ENCODE measurements around the genes TIGD6 and ARSI.

- PRO-cap = no peak
Observed at GRCh38 chr5:149823181-149823686, 93.1 kb downstream of the PPARGC1B start.

- PRO-cap = no peak
Observed at GRCh38 chr5:149839747-149840354, 104.7 kb downstream of the PDE6A start.

GRCh38 chr5:149872367-149873060 is 72.1 kb downstream of the PDE6A start:
- PRO-cap = no peak

DNA sequence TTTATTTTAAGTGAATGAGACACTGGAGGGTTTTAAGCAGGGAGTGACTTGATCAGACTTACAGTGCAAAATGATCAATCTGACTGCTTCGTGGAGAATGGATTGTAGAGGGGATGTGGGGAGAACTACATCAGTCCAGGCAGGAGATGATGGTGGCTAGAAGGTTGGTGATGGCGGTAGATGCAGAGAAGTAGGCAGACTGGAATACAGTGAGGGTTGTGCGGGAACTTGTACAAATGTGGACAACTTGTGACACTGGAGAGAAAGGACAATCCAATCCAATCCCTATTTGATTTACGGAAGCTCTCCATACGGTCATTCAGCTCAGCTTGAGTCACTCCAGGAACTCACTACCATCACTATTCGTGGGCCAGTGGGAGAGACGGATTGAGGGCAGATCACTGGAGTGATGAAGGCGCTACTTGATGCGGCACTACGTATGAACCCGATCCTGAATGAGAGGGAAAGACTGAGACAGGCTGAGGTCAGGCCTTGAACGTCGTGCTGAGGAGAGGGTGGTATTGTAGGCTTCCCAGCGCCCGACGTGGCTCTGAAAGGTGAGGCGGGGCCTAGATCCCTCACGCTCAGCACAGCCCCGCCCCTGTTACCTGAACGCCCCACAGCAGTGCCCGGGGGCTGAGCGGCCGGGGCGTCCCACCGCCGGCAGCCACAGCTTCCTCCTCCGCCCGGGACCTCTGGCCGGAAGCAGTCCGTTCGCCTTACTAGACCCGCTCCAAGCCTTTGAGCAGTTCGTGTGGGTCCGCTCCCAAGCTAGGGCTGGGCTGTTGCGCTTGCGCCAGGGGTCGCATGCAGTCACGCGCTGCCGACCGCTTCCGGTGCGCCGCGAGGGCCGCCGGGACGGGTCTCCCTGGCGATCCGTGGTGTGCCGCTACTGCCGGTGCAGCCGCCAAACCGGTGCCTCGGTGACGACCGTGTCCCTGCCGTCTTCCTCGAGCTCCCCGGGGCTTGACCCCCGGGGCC is at the start of gene TIGD6:
TSS of gene TIGD6 (minus strand) at position 789 of the 981 bp plus-strand sequence.
- PRO-cap = unidirectional peak, plus-strand start at position 359 of the sequence; bidirectional peak, plus-strand start at position 620 of the sequence, minus-strand start at position 552 of the sequence; bidirectional peak, plus-strand start at position 874 of the sequence, minus-strand start at position 697 of the sequence

DNA sequence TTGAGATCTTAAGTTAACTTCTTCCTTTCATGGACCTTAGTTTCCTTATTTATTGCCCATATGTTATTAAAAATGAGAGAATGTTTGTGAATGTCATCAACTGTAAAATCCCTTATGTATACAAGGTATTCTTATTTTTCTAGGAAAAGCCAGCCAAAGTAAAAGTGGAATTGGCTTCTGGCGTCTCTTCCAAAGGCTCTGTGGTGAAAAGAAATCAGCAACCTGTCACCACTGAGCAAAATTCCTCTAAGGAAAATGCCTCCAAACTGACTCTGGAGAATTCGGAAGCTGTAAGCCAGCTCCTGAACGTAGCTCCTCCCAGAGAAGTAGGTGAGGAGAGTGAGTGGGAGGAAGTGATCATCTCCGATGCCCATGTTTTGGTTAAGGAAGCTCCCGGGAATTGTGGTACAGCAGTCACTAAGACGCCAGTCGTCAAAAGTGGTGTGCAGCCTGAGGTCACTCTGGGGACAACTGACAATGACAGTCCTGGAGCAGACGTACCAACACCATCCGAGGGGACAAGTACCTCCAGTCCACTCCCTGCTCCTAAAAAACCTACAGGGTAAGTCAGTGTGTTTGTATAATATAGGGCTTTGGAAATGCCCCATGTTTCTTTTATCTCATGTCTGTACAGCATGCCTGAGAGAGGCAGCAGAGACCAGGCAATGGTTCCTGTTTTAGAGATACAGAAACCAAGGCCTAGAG is 23.7 kb downstream of the HMGXB3 start:
- PRO-cap = no peak

DNA sequence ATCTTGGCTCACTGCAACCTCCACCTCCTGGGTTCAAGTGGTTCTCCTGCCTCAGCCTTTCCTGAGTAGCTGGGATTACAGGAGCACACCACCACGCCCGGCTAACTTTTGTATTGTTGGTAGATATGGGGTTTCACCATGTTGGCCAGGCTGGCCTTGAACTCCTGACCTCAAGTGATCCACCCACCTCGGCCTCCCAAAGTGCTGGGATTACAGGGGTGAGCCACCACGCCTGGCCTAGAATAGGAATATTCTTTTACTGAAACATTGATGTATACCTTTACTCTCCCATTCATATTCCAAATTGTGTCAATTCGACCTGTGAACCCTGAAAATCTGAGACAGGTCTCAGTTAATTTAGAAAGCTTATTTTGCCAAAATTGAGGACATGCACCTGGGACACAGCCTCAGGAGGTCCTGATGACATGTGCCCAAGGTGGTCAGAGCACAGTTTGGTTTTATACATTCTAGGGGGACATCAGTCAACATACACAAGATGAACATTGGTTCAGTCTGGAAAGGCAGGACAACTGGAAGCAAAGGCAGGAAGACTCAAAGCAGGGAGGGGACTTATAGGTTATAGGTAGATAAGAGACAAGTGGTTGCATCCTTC is 27.2 kb downstream of the HMGXB3 start:
- PRO-cap = no peak

GRCh38 chr5:150129644-150130893 is 25.6 kb downstream of the PDGFRB start:
- PRO-cap = no peak

DNA sequence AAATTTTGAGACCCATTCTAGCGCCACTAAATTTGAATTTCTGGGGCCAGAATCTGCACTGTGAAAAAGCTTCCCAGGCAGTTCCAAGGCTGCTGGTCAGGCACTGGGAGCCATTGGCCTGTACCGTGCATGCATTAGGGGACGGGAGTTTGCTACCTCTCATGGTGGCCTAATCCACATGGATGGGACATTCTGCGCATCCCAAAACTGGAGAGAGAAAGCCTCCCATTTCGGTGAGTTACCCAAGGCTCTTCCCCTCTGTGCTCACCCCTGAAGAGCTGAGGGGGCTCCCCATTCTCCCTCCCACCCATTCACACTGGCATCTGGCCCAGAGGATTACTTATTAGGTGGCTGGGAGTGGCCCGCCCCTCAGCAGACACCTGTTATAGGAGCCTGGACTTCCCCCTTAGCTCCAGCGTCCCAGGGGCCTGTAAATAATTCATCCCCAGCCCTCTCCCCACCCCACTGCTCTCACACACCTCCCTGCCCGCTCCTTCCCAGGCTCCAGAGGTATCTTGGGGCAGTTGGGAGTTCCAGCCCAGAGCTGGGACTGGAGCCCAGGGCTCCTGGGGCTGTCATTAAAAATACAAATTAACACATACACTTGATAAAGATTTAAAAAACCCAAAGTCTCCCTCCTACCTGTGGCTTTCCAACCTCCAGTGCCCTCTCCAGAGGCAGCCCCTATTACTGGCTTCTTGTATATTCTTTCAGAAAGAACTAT is 11.6 kb downstream of the CDX1 start:
- PRO-cap = no peak

DNA sequence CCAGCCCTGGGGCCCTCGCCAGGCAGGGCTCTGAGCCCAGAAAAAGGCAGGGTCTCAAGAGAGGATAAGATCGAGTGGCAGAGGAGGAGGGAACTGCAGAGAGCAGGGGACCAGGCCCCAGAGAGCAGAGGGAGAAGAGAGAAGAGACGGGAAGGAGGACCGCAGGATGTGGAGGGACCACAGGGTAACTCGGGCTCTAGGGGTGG is 45.3 kb downstream of the CAMK2A start:
- PRO-cap = no peak

GRCh38 chr5:150288698-150289328 is 760 bp downstream of the CAMK2A start:
- PRO-cap = no peak

GRCh38 chr5:150302083-150303404 is at the start of gene ARSI:
ARSI (minus strand) TSS chr5:150302905.
- PRO-cap = unidirectional peak, minus-strand start at chr5:150302916

- PRO-cap = no peak
Observed at GRCh38 chr5:150385363-150385792, 27.3 kb downstream of the CD74 start.

GRCh38 chr5:150398510-150399542 is 13.9 kb downstream of the CD74 start:
- PRO-cap = no peak

- PRO-cap = no peak
Observed at GRCh38 chr5:150435921-150436576, 13.5 kb downstream of the RPS14 start.

DNA sequence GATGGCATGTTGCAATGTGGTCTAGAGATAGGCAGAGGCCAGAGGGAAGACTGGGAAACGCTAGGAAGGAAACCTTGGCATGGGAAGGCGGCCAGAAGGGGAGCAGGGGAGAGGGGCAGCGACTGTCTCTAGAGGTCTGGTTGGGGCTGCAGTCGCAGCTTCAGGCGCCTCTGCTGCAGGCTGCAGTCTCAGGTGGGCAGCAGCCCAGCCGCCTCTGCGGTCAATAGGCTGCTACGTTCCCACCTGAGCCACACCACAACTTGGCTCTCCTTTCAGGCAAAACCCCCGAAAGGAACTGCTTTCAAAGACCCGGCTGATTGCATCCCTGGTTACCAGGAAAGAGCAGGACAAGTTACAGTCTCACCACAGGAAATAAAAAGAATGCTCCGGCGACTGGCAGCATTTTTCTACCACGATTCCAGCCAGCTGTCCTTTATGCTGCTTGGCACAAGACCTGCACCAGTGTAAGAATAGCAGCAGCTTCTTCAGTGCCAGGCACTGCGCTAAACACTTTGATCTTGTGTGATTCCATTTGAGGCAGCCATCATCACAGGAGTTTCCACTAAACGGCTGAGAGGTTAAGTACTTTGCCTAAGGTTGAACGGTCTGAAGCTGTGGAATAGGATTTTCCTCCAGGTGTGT is 7.6 kb downstream of the RPS14 start:
- PRO-cap = no peak

DNA sequence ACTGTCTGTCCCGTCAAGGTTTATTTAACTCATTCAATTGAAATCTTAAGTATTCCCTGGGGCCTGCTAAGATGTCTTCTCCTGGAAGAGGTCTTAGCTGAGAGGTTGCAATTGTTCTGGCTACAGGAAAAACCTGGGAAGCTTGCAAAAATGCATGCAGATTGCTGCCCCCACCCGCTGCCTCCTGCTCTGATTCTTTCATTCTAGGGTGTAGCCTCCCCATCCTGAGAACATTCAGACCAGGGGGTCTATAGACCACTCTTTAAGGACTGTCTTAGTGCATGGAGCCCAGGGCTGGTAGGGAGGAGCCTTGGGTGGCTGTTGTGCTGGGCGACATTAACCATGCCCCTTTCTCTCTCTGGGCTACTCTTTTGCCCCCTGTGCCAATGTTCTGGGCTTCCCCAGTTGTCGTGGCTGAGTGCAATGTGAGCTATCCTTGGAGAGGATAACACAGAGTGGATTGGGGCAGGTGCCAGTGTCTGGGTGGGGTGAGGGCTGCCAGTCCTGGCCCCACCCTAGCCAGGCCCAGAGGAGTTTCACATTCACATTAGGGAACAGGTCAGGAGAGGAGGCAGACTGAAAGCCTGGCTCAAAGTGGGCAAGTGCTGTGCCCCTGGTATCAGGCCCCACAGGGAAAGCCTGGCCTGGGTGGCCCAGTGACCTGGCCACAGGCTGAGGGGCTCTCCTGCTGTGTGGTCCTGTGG is 7.7 kb upstream of the NDST1 start:
- PRO-cap = no peak

- PRO-cap = no peak
Observed at GRCh38 chr5:150501655-150502591, 6.0 kb upstream of the NDST1 start.

GRCh38 chr5:150526414-150526987 is 18.6 kb downstream of the NDST1 start:
- PRO-cap = no peak

- PRO-cap = no peak
Observed at GRCh38 chr5:150552338-150552660, 44.4 kb downstream of the NDST1 start.

- PRO-cap = no peak
Observed at GRCh38 chr5:150557078-150558374, 49.6 kb downstream of the NDST1 start.

All from mesothelial cell of epicardium (in vitro differentiated cells).